ENCODE data around the genes EML5 and RPS6KA5.

DNA sequence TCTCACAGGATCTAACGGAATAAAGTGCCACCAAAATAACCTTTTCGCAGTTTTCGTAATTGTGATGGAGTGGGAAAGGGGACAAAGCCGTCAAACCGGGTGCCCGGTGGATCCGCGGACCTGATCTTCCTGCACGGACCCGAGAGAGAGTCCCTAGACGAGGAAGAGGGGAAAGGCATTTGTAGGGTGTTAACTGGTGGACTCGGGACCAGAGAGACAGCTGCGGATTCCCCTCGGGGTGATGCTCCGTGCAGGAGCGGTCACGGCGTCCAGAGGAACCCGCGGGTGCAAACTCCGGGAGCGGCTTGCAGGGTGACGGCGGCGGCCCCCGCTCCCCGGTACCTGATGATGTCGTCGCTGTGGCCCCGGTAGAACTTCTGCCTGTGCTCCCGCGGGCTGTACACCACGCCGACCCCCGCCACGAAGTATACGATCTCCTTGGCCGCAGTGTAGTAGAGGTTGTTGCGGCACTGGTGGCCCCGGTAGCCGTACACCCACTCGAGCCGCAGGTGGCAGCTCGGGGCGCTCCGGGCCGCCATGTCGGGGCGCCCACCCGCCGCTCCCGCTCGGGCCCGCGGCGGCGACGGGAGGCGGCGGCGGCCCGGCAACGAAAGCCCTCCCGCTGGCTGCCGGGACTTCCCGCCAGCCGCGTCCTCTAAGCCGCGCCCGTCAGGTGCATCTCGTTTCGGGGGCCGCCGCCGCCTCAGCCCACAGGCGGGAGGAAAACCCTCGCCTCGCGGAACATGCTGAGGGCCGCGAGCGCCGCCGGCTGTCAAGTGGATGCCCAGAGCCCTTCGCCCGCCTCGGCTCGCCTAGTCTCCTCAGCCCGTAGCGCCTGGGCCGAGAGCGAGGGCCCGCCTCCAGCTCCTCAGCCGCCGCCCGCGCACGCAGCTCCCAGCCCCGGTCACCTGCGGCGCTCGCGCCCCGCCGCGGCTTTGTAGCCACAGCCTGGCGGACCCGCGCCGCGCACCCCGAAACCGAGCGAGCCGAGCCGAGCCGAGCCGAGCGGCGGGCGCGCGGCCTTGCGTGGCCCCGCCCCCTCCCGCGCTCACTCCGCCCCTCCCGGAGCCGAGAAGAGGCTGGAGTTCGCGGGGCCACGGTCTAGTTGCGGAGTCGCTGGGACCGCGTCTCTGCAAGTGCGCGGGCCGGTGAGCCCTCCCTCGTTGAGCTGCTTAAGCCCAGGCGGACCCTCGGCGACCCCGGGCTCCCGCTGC is at the start of gene EML5:
Gene EML5 (minus strand): TSS at position 989 of the 1,214 bp plus-strand sequence.
- RRBS, result 2% methylated on average over 44 of the region's 147 CpGs

GRCh38 chr14:88823939-88824461 is 451 bp upstream of the TTC8 start:
- RRBS, result no CpG with 5 or more reads among the region's 14 CpGs

DNA sequence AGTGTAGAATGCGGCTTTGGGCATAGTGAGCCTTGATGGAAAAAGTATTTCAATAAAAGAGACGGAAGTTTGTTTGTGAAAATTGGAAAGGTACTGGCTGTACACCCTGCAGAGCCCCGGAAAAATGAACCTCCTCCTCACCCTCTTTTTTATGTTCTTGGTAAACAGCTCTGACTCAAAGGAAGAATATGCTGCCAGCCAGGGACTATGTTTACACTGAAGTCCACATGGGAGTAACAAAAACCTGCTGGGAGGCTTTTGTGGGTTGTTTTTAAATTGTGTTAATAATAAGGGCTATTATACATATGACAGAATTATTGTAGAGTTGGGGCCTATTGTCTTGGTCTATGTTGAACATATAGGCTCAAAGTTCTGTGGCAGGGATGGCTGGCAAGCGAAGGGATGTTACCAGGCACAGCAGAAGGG is 70.7 kb downstream of the TTC8 start:
- RRBS, result no CpG with 5 or more reads among the region's 4 CpGs

- RRBS, result no CpG with 5 or more reads among the region's 13 CpGs
Observed at GRCh38 chr14:89198640-89199443, 218.2 kb downstream of the FOXN3 start.

GRCh38 chr14:89411973-89412735 is 4.9 kb downstream of the FOXN3 start:
- RRBS, result no CpG with 5 or more reads among the region's 17 CpGs

DNA sequence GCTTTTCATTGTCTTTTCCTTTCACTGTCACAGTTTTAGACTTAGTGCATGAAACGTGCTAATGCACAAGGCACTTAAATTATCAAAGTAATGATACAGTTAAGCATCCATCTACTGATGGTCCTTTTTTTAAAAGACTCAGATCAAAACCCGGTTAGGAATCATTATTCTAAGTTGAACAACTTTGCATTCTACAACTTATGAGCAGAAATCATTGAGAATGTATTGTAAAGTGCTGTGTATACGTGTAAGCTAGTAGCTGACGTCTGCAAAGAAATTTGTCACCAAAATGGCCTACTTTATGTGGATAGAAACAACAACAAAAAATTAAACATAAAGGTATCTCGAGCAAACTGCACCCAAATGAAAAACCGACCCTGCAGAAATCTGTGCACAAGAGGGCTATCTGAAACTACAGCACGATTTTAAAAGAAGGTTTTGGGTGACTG is 200.4 kb upstream of the FOXN3 start:
- RRBS, result no CpG with 5 or more reads among the region's 7 CpGs

- RRBS, result 2% methylated on average over 50 of the region's 88 CpGs
Observed at GRCh38 chr14:89701028-89702186, 253.1 kb downstream of the EFCAB11 start.

DNA sequence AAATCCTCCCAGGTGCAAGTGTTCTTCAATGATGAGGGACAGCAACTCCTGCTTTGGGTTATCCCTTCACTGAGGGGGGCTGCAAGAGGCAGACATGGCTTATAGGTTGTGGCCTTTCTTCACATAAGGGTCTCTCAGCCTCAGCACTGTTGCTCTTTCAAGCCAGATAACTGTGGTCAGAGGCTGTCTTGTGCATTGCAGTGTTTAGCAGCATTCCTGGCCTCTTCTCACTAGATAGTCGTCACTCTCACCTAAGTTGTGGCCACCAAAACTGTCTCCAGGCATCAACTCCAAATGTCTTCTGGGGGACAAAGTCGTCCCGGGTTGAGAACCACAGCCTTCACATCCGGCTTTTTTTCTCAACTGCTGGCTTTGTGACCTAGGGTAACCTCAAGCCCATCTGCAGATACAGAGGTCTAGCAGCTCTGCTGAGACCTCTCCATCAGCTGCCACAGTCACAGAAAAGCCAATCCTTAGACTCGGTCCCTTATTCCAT is 180.6 kb downstream of the EFCAB11 start:
- RRBS, result no CpG with 5 or more reads among the region's 5 CpGs

- RRBS, result no CpG with 5 or more reads among the region's 3 CpGs
Observed at GRCh38 chr14:90384473-90384792, 12.4 kb upstream of the CALM1 start.

- RRBS, result no CpG with 5 or more reads among the region's 9 CpGs
Observed at GRCh38 chr14:90405287-90406182, 8.7 kb downstream of the CALM1 start.

DNA sequence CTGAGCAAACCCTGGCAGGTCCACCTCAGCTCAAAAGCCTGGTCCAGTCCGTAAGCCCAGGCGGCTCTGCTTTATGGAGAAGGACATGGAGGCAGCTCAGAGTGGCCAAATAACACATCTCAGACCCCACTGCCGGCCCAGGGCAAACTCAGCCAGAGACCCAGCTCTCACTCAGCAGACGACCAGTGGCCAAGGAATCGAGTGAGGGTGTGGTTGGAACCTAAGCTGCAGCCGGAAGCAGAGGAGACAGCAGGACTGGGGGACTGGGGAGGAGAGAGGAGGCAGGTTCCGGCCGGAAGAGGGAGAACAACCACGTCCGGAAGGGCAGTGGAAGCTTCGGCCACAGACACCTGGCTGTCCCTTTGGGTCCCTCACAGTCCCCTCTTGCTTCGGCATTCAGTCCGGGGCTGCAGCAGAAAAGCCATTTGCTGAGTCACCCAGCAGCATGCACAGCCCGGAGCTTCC is 103.9 kb downstream of the CALM1 start:
- RRBS, result 47% methylated on average over 7 of the region's 14 CpGs

DNA sequence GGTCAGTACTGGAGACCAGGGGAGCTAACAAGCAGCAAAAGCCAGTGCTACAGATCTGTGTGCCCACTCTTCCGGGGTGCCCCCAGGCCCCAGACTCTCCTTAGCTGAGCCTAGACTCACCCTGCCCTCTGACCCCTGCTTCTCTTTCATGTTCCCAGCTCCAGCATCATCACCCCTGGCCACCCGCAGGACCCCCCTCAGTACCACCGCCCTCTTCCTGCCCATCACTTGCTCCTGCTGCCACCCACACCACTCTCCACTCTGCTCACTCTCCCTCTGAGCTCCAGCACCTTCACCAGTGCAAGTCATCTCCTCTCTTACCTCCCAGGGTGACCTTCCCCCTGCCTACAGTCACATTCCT is 105.0 kb downstream of the CALM1 start:
- RRBS, result no CpG with 5 or more reads among the region's 3 CpGs

GRCh38 chr14:90502213-90502429 is 105.3 kb downstream of the CALM1 start:
- RRBS, result no CpG with 5 or more reads among the region's 2 CpGs

DNA sequence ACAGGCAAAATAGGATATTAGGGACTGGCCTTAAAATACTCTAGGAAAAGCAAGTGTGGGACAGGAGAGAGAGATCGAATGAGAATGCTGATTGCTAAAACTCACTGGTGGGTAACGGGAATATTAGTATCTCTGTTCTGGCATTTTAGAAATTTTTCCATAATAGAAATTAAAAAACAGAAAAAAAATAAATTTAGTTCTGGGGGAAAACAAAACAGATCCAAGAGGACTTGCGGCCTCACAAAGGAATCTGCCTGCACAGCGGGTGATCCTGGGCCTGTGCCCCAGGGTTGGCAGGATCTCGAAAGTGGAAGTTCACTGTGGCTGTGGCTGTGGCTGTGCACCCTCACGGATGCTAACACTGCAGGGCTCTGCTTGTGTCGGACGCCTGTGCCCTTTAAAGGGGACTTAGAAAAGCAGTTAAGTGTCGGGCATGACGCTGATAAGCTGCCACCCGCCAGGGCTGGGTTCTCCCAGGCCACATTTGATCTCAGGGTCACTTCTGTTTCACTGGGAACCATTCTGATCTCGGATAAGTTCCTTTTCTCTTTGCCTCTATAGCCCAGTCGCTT is 209.1 kb downstream of the TTC7B start:
- RRBS, result no CpG with 5 or more reads among the region's 13 CpGs

DNA sequence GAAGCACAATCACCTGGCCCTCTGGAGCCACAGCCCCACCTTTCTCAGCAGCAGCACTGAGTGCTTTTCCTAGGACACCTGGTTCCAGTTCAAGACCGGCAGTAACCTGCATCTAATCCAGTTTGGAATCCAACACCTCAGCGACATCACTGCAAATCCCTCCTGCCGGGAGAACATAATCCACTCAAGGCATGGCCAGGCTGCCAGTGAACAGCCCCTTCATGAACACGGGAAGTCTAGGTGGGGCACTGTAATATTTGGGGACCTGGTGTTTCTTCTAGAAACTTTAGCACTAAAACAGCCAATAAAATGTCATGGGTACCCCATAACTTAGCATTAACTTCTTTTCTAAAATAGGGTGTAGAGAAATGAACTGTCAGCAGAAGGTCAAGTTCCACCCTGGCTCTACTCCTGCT is 76.9 kb downstream of the TTC7B start:
- RRBS, result 26% methylated on average over 3 of the region's 4 CpGs

DNA sequence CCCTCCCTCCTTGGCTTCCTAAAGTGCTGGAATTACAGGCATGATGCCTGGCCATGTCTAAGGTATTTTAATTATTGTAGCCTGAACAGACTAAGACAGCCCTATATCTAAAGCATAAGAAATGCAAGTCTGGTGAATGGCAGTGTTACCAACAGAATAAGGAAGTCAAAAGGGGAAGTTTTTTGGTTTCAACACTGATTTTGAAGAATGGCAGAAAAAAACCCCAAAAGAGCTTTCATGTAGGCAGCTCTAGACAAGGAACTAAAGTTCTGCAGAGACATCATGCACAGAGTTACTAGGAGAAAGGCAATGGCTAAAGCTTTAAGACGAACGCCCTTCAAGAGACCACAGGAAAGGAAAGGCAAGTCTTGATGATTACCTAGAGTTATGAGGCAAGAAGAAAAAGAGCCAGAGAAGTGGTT is 50.9 kb downstream of the RPS6KA5 start:
- RRBS, result no CpG with 5 or more reads among the region's 2 CpGs

DNA sequence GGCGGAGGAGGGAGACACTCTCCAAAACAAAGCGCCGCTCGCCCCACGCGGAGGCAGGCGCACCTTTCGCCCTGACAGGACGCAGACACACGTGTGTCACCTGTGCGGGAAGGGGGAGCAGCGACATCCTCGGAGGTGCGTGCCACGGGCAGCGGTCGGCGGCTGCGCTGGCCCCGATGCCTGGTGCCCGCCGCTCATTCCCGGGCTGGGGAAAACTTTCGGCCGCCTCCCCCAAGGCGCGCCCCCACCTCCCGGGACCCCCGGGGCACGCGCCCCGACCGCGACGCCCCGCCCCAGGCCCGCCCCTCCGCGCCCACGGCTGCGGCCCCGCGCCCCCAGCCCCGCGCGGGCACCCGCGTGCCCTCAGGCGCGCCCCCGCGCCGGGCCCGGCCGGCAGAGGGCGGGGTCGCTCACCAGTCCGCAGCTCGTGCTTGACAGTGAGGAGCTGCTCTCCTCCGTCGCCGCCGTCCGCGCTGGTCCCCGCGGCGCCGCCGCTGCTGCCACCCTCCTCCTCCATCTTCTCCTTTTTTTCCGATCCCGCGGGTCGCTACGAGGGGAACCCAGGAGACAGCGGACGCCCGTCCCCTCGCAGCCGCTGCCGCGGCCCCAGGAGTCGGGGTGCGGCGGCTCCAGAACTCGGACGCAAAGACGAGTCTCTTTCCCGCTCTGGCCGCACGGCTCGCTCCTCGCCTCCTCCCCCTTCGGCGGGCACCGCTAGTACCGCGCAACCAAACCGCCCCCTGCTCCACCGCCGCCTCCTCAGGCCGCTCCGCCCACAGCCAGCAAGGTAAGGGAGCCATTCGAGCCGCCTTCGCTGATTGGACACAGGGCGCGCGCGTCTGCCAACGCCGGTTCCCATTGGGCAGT is at the start of gene RPS6KA5:
Gene RPS6KA5 (minus strand): TSS at position 724 of the 867 bp plus-strand sequence.
- RRBS, result 2% methylated on average over 6 of the region's 112 CpGs

GRCh38 chr14:91143611-91144399 is 29.9 kb downstream of the DGLUCY start:
- RRBS, result no CpG with 5 or more reads among the region's 9 CpGs

- RRBS, result no CpG with 5 or more reads among the region's 3 CpGs
Observed at GRCh38 chr14:91158014-91158520, 44.2 kb downstream of the DGLUCY start.

GRCh38 chr14:91170264-91171171 is 56.6 kb downstream of the DGLUCY start:
- RRBS, result no CpG with 5 or more reads among the region's 13 CpGs